Cardiac muscle cell (in vitro differentiated cells and primary cell): ENCODE measurements around a stretch of chr19.

DNA sequence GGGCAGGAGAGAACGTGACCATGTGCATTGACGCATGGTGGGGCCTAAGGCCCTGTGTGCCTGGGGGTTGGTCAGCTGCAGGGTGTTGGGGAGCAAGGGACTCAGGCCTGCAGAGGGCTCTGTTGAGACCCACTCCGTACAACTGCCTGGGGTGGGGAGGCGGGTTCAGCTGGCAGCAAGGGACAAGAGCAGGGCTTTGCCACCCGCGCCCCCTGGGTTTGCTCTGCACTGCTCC is 6.0 kb downstream of the RAB8A start:
- RAMPAGE, long total RNA, result no peak
- RRBS, result no CpG with 5 or more reads among the region's 6 CpGs

GRCh38 chr19:16132374-16133323 is 10.8 kb upstream of the HSH2D start:
- RAMPAGE, long total RNA, result no peak
- RRBS, result 94% methylated on average over 7 of the region's 36 CpGs

- RAMPAGE, long total RNA, result no peak
- RRBS, result no CpG with 5 or more reads among the region's 6 CpGs
Observed at GRCh38 chr19:16157788-16158069, 14.2 kb downstream of the HSH2D start.

- RAMPAGE, long total RNA, result no peak
- RRBS, result no CpG with 5 or more reads among the region's 13 CpGs
Observed at GRCh38 chr19:16315782-16316541, 8.7 kb upstream of the KLF2 start.

DNA sequence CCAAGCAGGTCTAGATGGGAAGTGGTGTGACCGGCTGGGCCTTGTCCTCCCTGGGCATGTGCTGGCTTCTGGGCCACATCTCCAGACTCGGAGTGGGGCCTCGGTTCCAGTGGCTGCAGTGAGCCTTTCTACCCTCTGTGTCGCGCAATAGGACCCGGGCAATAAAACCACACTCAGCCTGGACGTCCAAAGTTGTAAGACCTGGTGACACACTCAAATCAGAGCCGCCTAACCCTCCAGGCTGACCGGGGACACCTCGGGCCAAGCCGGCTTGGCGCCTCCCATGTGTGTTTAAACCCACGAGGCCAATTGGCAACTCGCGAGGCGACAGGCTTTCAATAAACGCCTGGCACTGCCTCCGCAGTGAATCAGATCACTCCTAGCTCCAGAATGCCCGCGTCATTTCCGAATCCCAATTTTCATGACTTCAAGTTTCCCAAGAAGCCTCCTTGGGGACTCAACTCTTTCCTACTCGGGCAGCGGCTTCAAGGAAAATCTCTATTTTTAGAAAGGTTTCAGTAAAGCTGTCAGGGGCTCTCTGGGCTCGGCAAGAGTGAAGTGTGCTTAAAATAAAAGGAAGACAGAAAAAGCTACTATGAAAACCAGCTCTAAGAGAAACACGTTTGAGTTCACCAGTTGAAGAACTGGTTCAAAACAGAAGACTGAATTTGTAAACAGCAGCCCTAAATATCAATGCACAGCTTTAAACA is 57.4 kb downstream of the KLF2 start:
- RAMPAGE, long total RNA, result no peak
- RRBS, result 31% methylated on average over 4 of the region's 25 CpGs

DNA sequence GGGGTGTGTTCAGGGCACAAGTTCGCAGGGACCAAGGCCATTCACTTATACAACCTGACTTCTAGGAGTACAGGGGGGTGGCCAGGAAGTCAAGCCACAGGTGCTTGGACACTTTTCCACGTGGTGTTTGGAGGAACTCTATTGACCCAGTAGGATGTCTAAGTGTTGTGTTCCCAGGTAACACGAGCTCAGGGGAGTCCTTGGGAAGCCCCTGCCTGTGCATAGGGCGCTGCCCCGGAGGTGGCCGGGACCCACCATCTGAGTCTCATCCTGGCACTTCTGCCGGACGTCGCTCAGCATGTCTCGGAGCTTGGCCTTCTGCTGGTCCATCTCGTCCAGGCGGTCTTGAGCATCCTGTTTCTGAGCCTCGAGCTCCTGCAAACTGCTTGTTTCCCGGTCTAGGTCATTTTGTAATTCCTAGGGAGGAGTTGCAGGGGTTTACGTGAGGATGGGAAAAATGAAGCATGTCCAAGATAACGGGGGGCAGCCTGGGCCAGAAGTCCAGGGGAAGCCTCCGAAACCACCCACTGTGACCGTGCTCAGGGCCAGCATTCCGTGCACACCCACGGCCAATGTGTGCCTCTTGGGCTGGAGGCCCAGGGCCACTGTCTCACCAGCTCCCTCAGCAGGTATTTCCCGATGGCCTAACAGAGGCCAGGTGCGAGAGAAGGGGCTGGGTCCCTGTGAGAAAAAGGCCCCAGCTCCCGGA is 67.3 kb downstream of the EPS15L1 start:
- RAMPAGE, long total RNA, result no peak
- RRBS, result 92% methylated on average over 6 of the region's 23 CpGs

GRCh38 chr19:16624069-16624615 is 3.9 kb downstream of the MED26 start:
- RAMPAGE, long total RNA, result no peak
- RRBS, result no CpG with 5 or more reads among the region's 10 CpGs

DNA sequence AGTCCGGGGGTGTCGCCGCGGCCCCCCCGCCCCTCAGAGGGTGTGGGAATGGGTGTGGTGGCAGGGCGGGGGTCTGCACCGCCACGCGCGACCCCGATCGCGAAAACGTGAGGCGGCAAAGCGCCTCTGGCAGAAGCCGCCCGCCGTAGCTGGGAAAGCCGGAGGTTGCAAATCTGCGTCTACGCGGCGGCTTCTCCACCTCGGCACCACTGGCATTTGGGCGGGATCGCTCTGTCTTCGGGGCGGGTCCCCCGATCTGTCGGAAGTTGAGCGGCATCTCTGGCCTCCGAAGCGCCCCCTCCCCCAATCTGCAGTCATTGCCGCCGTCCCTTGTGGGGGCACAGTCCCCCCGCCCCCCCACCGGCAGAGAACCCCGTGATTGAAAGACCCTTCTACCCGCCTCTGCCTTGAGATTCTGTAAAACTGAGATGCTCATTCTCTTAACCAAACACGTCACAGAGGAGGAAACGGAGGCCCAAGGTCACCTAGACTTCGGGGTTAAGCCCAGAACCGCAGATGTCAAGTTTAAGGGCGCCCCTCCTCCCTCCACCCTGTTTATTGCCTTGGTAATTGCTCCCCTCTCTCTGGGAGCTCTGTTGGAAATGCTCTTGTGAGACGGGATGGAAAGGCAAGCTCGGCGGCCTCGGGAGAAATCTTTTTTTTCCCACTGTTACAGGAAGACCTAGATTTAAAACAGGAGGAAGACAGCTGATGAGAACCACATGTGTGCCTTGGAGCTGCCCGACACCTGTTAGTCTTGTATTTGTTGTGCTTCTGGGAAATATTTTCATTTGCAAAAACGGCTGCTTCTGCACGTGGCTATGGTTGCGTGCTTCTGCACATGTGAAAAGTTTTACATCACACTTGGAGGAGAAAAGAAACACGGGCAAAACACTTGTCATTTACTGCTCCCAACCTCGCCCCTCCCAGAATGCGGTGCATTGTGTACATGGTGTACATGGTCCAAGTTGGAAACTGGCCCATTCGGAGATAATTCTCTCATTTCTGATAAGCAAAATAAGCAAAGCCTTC is 995 bp upstream of the MED26 start:
- RAMPAGE, long total RNA, result no peak
- RRBS, result 0% methylated on average over 1 of the region's 57 CpGs

- RAMPAGE, long total RNA, result no peak
- RRBS, result no CpG with 5 or more reads among the region's 28 CpGs
Observed at GRCh38 chr19:16661573-16662298, 797 bp downstream of the TMEM38A start.

- RAMPAGE, long total RNA, result no peak
- RRBS, result no CpG with 5 or more reads among the region's 7 CpGs
Observed at GRCh38 chr19:16944628-16945018, 55.8 kb downstream of the F2RL3 start.

DNA sequence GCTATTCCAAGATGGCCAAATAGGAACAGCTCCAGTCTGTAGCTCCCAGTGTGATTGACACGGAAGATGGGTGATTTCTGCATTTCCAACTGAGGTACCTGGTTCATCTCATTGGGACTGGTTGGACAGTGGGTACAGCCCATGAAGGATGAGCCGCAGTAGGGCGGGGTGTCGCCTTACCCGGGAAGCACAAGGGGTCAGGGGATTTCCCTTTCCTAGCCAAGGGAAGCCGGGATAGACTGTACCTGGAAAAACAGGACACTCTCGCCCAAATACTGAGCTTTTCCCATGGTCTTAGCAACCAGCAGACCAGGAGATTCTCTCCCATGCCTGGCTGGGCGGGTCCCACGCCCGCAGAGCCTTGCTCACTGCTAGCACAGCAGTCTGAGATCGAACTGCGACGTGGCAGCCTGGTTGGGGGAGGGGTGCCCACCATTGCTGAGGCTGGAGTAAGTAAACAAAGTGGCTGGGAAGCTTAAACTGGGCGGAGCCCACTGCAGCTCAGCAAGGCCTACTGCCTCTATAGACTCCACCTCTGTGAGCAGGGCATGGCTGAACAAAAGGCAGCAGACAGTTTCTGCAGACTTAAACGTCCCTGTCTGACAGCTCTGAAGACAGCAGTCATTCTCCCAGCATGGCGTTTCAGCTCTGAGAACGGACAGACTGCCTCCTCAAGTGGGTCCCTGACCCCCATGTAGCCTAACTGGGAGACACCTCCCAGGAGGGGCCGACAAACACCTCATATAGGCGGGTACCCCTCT is 65.4 kb downstream of the CPAMD8 start:
- RAMPAGE, long total RNA, result no peak
- RRBS, result no CpG with 5 or more reads among the region's 19 CpGs

- RAMPAGE, long total RNA, result no peak
- RRBS, result no CpG with 5 or more reads among the region's 16 CpGs
Observed at GRCh38 chr19:17022046-17022709, 4.4 kb downstream of the CPAMD8 start.

- RAMPAGE, long total RNA, result no peak
- RRBS, result no CpG with 5 or more reads among the region's 6 CpGs
Observed at GRCh38 chr19:17067551-17067857, 7.7 kb downstream of the HAUS8 start.

DNA sequence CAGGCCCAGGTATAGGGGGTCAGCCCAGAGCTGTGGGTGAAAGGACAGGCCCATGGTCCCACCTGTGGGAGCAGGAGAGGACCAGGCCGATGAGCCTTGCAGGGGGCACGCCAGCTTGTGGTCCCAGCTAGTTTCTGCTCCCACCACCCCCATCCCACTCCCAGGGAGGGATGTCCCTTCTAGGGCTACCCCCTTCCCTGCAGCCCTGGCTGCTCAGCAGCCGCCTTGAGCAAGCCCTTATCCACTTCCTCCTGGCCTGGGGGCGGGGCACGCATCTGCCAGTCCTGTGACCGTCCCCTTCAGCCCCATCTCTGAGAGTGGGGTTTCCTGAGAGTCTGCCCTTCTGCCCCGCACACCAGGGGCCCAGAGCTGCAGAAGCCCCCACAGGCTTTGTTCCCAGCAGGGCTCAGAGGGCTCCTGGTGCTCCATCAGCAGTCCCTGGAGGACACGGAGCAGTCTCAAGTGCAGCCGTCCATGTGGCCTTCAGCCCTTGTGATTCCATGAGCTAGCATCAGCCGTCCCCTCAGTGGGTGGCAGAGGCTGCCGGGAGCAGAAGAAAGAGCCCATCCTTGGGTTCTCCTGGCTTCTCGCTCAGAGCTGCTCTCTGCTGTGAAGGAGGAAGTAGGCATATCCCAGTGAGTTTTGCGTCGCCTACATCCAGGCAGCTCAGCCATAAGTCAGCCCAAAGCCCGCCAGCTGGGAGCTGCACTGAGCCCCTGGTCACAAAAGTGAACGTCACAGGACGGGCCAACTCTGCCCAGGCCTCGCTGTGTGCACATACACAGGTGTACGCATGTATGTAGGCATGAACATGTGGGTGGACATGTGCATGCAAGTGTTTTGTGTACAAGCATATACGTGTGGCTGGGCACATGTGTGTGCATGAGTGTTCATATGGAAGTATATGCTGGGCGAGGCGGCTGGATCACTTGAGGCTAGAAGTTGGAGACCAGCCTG is 16.3 kb downstream of the MYO9B start:
- RAMPAGE, long total RNA, result no peak
- RRBS, result no CpG with 5 or more reads among the region's 22 CpGs

DNA sequence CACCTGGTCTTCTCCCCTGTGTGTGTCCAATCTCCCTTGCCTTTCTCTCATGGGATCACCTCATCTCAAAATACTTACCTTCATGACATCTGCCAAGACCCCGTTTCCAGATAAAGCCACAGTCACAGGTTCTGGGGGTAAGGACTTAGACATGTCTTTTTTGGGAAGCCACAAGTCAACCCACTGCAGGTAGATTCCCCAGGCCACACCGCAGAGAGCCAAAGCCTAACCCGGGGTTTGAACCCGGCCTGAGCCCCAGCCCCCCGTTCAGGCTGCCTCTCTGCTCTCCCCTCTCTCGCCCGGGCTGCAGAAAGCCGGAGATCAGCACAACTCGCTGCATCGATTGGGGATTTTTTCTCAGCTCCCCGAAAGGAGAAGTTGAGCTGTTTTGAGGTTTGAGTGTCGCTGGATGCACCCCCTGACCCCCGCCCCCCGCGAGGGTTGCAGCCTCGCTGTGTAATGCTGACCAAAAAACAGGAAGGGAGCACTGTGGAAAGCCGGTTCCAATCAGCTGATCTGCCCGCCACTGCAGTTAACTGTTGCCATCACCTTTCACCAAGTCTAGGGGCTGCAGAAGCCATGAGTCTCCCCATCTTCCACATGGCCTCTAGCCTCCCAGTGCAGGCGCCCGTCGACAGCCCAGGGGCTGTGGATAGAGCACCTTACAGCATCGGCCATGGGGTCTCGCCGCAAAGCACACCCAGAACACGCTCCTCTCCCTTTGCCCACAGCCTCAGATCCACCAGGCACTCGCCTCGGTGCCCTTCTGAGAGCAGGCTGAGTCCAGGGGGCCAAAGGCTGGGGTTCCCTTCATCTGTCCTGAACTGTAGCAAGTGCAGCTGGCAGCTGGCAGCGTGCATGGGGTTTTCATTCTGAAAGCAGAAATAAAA is 34.4 kb downstream of the MYO9B start:
- RAMPAGE, long total RNA, result no peak
- RRBS, result 90% methylated on average over 4 of the region's 28 CpGs

- RAMPAGE, long total RNA, result no peak
- RRBS, result no CpG with 5 or more reads among the region's 12 CpGs
Observed at GRCh38 chr19:17191003-17191467, 24.1 kb upstream of the USE1 start.

DNA sequence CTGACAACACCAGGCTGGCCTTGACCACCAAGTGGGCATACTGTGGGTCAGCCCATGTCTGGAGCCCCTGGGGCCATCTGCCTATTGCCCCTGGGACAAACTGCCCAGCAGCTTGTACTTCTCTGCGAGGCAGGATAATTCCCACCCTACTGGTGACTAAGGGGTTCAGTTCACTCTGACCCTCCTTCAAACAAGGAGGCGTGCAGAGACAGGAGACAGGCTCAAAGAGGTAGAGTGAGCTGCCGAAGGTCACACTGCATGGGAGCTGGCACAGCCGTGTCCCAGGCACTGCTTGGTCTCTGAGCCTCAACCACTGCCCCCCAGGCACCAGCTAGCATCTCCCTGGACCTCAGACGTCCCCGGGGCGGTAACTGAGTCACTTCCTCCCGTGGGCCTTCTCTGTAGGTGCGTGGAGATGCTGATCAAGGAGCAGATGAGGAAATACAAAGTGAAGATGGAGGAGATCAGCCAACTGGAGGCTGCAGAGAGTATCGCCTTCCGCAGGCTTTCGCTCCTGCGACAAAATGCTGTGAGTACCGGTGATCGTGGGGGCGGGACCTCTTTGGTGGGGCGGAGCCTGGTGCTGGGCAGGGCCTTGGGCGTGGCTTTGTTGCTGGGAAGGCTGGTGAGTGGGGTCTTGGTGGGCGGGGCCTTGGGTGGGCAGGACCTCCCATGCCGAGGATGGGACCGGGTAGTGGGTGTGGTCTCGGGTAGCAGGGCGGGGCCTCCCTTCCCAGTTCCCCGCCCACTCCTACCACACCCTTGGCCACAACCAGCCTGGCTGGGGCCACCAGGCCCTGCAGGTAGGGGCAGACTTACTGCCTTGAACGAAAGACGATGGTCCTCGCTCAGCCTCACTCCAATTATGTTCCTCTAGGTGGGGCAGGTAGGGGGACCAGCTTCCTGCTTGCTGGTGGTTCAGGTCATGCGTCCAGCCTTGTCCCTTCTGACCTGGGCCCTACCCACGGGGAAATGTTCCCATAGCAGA is 5.7 kb upstream of the USE1 start:
- RAMPAGE, long total RNA, result no peak
- RRBS, result no CpG with 5 or more reads among the region's 29 CpGs

- RAMPAGE, long total RNA, result no peak
- RRBS, result no CpG with 5 or more reads among the region's 21 CpGs
Observed at GRCh38 chr19:17220070-17220962, 5.2 kb downstream of the USE1 start.

GRCh38 chr19:17243417-17243879 is 2.3 kb downstream of the NR2F6 start:
- RAMPAGE, long total RNA, result no peak
- RRBS, result no CpG with 5 or more reads among the region's 10 CpGs

DNA sequence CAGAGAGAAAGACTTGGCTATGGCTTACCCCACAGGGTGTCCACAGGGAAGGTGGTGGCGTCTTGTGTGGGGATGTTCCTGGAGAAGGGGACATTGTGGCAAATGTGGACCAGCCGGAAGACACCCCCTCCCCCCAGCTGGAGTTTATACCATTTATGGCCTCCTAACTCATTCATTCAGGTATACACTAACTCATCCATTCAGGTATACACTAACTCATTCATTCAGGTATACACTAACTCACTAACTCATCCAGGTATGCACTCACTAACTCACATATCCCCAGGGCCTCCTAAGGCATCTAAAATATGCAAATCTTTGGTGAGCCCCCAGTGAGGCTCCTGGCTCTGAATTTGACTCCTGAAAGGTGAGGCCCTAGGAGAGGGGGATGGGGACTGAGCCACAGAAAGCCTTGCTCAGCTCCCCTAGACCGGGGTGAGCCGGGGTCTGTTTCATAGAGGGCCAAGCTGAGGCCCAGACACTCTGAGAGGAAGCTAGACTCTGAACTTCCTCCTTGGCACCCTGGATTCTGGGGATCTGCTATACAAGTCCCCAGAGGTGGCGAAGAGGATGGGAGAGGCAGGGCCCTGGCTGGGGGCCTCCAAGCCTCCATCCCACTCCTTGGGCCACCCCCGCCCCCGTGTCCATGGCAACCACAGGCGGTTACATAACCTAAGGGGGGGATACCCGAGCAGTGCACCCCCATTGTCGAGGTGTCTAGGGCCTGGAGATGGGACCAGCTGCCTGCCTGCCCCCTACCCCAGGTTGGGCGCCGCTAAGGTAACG is 877 bp downstream of the ABHD8 start:
- RAMPAGE, long total RNA, result no peak
- RRBS, result no CpG with 5 or more reads among the region's 13 CpGs